Mucosa of descending colon (tissue), 1 donor: Measurements from ENCODE around the gene USF1.

GRCh38 chr1:159779446-159780104, 1.2 kb upstream of the DUSP23 start:
- PRO-cap, result no peak

DNA sequence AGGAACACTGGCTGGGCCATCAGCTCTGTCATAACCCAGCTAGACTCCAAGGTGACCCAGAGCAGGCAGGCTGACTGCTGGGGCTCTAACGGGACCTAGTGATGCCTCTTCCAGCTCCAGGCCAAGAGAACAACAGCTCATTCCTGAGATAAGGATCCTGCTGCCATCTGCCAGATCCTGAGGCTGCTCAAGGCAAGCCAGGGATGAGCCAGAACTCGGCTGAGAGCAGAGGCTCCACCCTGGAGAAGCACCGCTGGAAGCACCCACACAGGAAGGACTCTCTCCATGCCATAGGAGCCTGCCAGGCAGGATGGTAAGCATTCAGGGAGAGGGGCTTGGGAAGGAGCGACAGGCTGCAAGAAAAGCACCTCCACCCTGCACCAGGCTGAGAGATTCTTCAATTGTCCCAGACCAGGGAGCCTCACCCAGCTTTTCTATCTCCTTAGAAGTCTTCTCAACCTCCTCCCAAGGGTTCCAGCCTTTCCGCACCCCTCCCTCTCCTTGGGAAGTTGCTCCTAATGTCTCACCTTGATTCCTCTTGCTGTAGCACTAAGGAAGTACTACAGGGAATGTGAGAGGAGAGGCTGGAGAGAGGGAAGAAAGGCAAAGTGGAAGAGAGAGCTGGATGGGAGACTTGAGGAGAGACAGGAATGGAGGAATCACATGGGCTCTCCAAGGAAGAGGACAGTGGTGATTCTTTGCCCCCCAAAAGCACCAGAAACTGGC, 1.8 kb downstream of the VSIG8 start:
- PRO-cap, result no peak

DNA sequence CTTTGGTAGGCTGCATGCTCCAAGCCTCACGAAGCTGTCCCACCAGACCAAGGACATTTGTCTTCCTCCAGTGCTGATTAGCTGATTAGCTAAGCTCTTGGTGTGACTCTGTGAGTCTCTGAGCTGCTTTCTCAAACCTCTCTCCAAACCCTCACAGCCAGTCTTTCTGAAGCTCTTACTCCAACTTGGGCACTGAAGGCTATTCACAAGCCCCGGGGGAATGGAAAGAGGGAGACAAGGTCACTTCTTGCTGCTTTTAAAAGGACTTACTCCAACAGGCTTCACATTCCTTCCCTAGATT, 897 bp upstream of the CFAP45 start:
- PRO-cap, result no peak

- PRO-cap, result no peak
These were observed 9.3 kb downstream of the TAGLN2 start for GRCh38 chr1:159915830-159916592.

DNA sequence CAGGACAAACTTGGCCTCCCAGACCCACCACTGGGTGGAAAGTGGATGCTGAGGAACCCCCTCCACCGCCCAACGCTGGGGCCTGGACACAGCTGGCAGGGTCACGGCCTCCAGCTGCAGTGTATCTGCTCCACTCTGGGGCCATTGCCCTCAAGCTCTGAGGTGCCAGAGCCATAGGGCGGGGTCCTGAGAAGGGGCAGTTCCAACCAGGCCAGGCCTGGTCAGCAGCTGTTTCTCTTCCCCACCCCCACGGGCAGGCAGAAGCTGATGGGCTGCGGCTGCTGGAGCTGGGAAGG, 2.5 kb downstream of the TAGLN2 start:
- PRO-cap, result bidirectional peak, plus-strand start at position 260 of the sequence, minus-strand start at position 151 of the sequence

GRCh38 chr1:160128985-160129814, 13.6 kb downstream of the ATP1A2 start:
- PRO-cap, result no peak

- PRO-cap, result no peak
These were observed 16.4 kb downstream of the ATP1A2 start for GRCh38 chr1:160131918-160132457.

- PRO-cap, result no peak
These were observed 22.4 kb downstream of the DCAF8 start for GRCh38 chr1:160239946-160240418.

GRCh38 chr1:160243740-160244175, 18.6 kb downstream of the DCAF8 start:
- PRO-cap, result no peak

GRCh38 chr1:160283975-160284562, 864 bp downstream of the PEX19 start:
- PRO-cap, result unidirectional peak, plus-strand start at chr1:160284370

DNA sequence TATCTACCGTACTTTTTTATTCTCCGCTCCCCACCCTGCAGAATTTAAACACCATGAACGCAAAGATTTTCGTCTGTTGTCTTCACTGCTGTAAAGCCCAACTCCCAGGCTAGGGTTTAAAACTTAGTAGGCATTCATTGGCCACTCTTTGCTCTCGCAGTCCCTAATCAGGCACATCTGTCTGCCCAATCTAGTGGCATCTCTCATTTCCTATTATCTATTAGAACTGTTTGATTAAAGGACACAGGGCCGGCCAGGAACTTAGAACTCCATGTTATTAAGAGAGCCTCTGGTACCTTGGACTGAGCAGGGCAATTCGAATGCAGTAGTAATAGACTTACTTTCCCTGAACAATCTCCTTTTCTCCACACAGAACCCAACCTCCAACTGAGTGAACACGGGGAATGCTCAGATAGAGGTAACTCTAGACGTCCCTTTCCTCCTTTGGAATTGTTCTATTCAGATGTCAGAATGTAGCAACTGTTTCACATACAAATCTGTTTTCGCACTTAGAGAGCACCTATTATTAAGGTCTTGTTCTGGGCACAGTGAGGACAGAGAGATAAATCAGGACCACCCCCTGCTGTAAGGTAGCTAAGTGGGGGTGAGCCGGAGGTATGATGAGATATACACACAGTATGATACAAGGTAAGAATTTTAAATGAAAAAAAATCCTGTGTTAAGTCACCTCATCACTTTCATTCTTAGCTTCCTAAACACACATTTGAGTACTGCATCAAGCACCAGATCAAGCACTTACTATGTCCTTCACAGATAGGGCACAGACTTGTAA, 1.2 kb upstream of the PEX19 start:
- PRO-cap, result no peak

- PRO-cap, result no peak
These were observed 19.0 kb downstream of the CD84 start for GRCh38 chr1:160560339-160560710.

GRCh38 chr1:160580577-160581093, 1.3 kb upstream of the CD84 start:
- PRO-cap, result no peak

- PRO-cap, result no peak
These were observed 5.4 kb downstream of the SLAMF1 start for GRCh38 chr1:160641312-160641934.

GRCh38 chr1:160672977-160673635, 26.3 kb upstream of the SLAMF1 start:
- PRO-cap, result no peak

- PRO-cap, result no peak
These were observed 12.9 kb upstream of the SLAMF7 start for GRCh38 chr1:160725953-160726743.

GRCh38 chr1:160756072-160756615, 17.1 kb downstream of the SLAMF7 start:
- PRO-cap, result no peak

DNA sequence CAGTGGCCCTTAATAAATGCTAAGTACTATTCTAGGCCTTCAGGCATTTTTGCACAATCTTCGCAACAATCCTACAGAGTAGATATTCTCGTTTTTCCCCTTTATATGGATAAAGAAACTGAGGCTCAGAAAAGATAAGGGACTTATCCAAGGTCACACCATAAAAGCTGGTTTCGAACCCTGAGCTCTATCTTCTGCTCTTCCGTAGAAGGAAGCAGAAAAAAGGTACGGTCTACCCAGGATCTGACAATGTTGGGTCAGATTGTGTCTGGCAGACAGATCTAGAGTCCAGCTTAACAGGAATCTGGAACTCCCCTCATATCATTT, 21.6 kb downstream of the LY9 start:
- PRO-cap, result no peak

- PRO-cap, result bidirectional peak, plus-strand start at chr1:161046037, minus-strand start at chr1:161045964
These were observed at the start of gene USF1 for GRCh38 chr1:161045751-161046582. USF1 (minus strand) TSS chr1:161045977.

GRCh38 chr1:161065462-161065848, 4.2 kb downstream of the ARHGAP30 start:
- PRO-cap, result no peak